Mesenchymal stem cell of adipose (primary cell): ENCODE measurements around a stretch of chr4.

DNA sequence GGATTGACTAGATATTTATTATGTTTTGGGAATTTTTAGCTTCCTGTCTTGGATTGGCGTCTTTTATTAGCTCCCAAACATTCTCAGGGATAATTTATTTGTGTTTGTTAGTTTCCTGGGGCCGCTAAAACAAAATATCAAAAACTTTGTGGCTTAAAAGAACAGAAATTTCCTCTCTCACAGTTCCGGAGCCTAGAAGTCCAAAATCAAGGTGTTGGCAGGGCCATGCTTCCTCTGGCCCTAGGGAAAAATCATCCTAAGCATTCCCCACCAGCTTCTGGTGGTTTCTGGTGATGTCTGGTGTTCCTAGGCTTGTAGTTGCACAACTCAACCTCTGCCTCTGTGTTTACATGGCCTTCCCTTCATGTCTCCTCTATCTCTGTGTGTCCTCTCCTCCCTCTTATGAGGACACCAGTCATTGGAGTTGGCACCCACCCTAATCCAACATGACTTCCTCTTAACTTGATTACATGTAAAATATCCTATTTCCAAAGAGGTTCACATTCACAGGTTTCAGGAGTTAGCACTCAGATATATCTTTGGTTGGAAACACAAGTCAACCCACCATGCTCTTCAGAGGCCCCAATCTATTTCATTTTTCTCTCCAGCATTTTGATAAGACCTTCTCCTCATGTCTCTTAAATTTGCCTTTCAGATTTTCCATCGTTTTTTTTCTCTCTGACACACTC is 15.4 kb downstream of the LRP2BP start:
- CAGE, long polyA plus RNA, result no peak

GRCh38 chr4:185399336-185399983 is 2.8 kb downstream of the ANKRD37 start:
- CAGE, long polyA plus RNA, result no peak

GRCh38 chr4:185541075-185541836 is 5.9 kb upstream of the PDLIM3 start:
- CAGE, long polyA plus RNA, result no peak

GRCh38 chr4:185619117-185619371 is 83.7 kb upstream of the PDLIM3 start:
- CAGE, long polyA plus RNA, result no peak

GRCh38 chr4:185724454-185725326 is 87.3 kb downstream of the SORBS2 start:
- CAGE, long polyA plus RNA, result no peak

DNA sequence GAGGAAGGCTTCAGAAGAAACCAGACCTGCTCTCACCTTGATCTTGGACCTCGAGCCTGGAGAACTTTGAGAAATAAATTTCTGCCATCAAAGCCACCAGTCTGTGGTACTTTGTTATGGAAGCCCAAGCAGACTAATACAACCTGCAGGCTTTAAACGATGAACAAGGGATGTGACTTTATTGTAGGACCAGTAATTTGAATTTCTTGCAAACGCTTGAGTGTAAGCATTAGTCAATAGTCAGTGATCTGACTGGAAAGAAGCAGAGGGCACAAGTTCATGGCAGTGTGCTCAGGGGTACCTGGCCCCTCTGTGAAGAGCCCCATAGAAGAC is 64.8 kb downstream of the SORBS2 start:
- CAGE, long polyA plus RNA, result no peak

DNA sequence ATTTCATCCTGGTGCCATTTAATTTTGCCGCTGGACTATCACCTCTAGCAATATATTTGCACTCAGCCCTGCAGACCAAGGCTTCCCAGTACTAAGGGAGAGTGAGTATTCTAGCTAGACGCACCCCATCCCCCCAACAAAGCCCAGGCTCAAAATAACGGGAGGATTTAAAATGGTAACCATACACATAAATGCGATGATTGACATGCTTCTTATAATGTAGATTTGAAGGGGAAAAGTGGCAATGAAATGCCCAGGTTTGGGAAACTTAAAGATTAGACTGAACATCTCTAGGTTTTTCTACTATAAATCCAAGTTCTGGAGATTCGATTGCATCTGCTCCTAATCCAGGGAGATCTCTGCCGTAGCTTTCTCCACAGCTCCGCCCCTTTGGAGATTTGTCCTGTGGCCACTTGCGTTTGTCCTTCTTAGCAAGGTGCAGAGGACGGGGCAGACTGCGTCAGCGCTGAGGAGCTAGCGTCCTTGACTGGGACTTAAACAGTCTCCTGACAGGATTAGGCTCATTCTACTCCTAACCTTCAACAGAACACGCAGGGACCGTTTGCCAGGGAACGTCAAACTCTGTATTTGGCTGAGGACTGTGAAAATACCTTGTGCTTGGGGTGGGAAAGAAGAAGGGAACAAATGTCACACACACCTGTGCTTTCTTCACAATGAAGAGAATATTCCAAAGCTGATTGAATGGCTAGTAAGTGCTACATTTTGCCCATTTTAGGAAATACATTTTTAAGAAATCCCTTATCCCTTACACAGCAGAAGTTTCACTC is 38.7 kb downstream of the SORBS2 start:
- CAGE, long polyA plus RNA, result no peak

- CAGE, long polyA plus RNA, result no peak
Observed at GRCh38 chr4:185774340-185774705, 37.7 kb downstream of the SORBS2 start.

GRCh38 chr4:185796912-185797550 is 15.0 kb downstream of the SORBS2 start:
- CAGE, long polyA plus RNA, result no peak

DNA sequence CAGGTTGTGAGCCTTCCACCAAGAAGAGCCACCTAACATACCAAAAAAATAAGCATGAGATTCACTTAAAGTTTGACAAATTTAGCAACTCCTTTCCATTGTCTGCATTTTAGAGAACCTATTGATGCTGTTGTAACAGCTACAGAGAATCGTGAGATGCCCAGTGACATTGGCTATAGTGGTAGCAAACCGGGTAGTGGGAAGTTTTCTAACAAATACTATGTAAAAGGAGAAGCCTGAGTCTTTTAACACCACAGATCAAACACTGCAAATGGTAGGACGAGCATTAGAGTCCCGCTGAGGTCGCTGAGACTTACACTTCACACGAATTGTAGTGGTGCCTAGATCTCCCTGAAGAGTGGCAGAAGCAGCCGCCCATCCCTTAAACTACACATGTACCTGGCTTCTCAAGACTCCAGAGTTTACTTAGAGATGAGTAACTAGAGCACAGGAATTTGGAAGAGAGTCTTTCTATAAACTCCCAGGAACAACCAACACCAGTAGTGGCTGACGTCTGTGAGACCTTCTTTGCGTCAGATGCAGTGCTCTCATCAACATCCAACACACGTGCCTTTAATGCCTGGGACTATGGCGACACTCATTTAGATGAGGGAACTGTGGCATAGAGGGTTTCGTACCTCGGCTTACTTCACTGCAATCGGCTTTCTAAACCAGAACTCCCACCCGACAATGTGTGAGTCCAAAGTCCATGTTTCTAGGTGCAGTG is 12.6 kb downstream of the SORBS2 start:
- CAGE, long polyA plus RNA, result no peak

DNA sequence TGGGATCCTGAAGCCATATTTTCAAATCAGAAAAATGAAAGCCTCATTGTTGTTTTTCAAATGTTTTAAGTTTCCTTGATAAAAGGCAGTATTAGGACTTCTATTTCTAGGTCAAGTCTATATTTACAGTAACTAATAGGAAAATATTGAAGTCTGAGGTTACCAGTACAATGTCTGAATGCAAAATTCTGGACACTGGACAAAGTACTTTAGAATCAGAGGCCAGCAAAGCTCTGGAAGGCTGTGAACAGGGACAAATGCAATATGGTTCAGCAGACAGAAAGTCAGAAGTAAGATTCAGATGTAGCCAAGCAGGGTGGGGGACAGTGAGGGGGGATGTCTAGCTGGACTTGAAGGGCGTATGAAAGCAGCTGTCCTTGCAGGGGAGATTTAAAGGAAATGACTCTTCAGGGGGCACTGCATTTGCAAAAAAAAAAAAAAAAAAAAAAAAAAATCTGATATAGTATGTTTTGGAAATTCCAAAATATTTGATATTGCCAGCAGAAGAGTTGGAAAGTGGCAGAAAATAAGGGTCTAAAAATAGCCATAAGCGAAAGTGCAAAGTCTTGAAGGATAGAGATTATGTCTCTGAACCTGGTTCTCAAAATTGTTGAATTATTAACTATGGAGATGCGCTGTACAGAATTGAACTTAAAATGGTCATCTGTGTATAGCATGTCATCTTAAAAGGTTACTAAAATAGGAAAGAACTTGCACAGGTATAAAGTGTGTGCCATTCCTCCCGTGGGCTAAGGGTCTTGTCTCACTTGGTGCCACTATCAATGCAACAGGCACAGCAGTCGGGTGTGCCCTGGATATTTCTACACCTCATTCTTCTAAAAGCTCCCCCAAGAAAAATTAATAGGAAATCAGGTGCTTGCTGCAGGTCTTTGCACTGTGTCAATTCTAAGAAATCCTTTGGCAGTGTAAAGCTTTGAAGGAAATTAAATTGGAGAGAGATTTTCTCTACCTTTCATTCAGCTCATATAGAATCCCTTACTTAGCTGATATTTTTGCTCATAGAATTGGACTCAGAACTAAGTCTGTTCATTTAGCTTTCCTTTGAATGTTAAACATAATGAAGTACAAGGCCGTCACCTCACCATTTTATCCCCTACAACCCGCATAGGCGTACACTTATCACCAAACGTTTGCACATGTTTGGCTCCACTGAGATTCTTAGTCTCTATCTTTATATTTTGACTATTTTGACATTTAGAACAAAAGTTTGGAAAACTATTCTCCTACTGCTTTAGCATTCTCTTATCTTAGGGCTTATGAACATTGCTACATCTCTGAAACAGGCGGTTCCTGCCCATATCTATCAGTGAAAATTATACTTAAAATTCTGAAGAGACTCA is 2.5 kb downstream of the SORBS2 start:
- CAGE, long polyA plus RNA, result no peak

GRCh38 chr4:185880509-185881015 is 68.6 kb upstream of the SORBS2 start:
- CAGE, long polyA plus RNA, result no peak

GRCh38 chr4:186050186-186050579 is 18.8 kb upstream of the TLR3 start:
- CAGE, long polyA plus RNA, result no peak

- CAGE, long polyA plus RNA, result no peak
Observed at GRCh38 chr4:186157725-186158483, 33.5 kb upstream of the CYP4V2 start.

- CAGE, long polyA plus RNA, result no peak
Observed at GRCh38 chr4:186190886-186191127, 560 bp upstream of the CYP4V2 start.

- CAGE, long polyA plus RNA, result no peak
Observed at GRCh38 chr4:186250714-186251087, 15.3 kb upstream of the F11 start.

- CAGE, long polyA plus RNA, result no peak
Observed at GRCh38 chr4:186259912-186260592, 5.9 kb upstream of the F11 start.

- CAGE, long polyA plus RNA, result no peak
Observed at GRCh38 chr4:186500766-186501532, 54.4 kb downstream of the MTNR1A start.

GRCh38 chr4:186676460-186677026 is 47.1 kb downstream of the FAT1 start:
- CAGE, long polyA plus RNA, result no peak

DNA sequence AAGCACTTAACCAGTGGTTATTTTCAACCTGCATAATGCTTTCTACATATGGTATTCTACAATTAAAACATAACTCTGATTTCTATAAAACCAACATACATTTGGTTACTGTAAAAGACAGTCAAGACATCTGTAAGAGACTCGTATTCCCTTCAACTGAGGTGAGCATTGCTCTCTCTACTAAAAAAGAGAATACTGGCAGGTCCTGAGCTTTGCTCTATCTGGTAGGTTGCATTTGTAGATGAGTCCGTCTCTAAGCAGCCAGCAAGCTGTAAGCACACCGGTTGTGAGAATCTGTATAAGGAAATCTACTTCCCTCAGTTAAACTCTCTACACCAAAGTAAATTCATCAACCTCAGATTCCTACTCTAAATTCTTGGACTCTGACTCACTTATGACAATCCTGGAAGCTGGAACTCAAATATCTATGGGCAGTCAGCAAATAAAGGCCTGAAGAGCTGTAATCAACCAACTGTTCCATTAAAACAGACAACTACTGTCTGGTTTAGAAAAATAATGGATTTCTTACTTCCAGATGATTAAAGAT is 38.0 kb downstream of the FAT1 start:
- CAGE, long polyA plus RNA, result no peak